Retinal pigment epithelial cell (primary cell): ENCODE measurements around a stretch of chr17.

- RRBS = no CpG with 5 or more reads among the region's 17 CpGs
Observed at GRCh38 chr17:50270356-50270972, 3.8 kb upstream of the TMEM92 start.

- RRBS = 75% methylated on average over 4 of the region's 8 CpGs
Observed at GRCh38 chr17:50275204-50275606, 939 bp downstream of the TMEM92 start.

DNA sequence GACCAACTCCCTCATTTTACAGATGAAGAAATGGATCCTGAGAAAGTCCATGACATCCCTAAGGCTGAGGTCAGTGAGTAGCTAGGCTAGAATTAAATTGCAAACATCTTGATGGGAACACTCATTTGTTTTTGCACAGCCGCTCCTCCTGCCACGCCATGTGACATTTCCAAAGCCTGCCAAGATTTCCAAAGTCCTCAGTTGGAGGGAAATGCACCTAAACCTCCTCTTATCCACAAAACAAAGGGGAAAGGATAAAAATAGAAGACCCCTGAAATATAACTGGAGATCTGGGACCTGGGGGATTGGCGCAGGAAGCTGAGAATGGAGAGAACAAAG lies 15.0 kb downstream of the TMEM92 start:
- RRBS = no CpG with 5 or more reads among the region's 3 CpGs

- RRBS = no CpG with 5 or more reads among the region's 7 CpGs
Observed at GRCh38 chr17:50305021-50305555, 30.8 kb downstream of the TMEM92 start.

DNA sequence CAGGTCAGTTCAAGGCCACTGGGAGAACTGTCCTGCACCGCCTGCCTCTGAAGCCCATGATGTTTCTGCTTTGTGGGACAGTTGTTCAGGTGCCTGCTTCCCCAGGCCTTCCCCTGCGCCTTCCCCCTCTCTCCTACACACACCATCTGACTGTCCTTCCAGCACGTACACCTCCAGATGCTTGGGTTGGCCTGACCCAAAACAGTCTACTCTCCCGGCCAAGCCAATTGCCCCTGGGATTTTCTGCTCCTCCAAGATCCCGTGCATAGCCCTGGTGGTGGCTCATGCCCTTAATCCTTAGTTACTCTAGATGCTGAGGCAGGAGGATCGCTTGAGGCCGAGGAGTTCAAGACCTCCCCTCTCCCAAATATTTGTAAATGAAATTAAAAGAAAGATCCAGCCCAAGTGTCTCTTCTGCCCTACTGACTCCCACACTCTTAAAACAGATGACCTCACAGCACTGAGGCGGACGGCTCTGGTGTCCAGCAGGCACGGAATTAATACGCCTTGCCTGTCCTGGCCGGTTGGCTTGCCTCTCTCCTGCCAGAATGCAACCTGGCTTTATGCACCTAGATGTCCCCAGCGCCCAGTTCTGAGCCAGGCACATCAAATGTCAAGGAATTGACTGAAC lies 556 bp upstream of the RSAD1 start:
- RRBS = no CpG with 5 or more reads among the region's 13 CpGs

DNA sequence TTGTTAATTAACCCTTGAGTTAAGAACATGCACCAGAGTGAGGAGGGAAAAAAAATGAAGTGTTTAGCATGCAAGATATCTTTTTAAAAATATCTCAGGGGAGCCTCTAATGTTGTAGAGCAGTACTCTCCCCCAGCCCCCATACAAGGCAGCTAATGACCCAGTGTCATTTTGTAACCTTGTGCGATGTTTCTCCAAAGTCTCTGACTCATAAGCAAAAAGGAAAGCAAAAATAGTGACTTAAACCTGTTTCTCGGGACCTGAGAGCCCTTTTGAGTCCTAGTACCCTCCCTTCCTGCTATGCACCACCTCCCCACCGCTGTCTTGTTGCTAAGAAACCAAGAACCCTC lies 2.8 kb downstream of the MYCBPAP start:
- RRBS = no CpG with 5 or more reads among the region's 3 CpGs

GRCh38 chr17:50618980-50619423 lies 15.7 kb upstream of the ABCC3 start:
- RRBS = no CpG with 5 or more reads among the region's 9 CpGs

DNA sequence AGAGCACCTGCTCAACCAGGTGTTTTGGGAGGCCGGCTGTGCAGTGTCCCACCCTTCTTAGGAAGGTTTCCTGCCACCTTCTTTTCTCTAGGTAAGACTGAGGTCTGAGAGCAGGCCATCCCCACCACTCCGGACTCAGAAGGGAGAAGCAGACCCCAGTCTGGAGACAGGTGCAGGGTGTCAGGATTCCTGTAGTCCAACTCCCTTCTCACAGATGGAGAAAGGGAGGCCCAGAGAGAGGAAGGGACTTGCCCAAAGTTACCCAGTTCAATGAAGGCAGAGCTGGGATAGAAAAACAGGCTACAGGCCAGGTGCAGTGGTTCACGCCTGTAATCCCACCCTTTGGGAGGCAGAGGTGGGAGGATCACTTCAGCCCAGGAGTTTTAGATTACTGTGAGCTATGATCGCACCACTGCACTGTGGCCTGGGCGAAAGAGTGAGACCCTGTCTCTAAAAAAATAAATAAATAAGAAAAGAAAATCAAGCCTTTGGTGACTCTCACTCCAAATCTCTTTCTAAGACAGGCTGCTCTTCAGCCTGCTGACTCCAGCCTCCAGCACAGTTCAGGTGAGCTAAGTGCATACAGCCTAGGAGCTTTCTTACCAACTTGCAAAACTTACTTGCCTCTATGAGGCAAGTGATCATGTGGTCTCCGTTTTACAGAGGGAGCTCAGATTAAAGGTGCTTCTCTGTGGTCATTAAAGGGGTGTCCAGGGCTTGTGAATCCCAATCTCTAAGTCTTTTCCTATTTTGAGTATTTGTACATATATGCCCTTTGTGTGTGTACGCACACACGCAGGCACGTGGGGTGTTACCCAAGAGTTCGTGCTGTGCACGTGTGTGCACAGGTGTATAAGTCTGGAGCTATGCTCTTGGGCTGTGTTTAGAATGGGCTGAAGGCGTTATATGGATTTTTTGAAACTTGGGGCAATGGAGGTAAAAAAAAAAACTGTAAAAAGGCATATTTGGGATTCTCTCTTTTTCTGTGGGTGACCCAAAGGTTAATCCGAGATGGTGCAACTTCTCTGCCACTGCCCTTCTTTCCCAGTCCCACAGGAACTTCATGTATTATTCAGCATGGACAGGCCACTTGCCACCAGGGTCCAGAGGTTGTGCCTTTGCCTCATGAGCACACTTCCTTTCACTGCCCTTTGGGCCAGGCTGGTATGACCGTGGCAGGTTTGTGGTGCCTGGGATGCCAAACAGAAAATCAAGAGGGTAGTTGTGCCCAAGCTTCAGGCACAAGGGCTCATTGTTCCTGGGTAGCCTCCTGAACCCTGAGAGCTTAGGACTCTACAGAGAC lies 1.2 kb downstream of the ABCC3 start:
- RRBS = 48% methylated on average over 2 of the region's 14 CpGs

GRCh38 chr17:50661332-50662317 lies 26.9 kb downstream of the ABCC3 start:
- RRBS = no CpG with 5 or more reads among the region's 17 CpGs

DNA sequence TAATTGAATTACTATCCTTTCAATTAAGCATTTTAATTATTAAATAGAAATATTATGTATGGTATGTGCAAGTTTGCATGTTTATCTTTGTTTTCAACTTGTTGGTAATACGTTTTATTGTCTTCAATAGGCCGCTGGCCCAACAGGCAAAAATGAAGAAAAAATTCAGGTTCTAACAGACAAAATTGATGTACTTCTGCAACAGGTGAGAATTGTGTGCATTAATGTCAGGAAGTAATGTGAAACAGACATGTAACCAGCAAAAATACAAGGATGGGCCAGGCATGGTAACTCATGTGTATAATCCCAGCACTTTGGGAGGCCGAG lies 22.1 kb downstream of the LUC7L3 start:
- RRBS = no CpG with 5 or more reads among the region's 3 CpGs

GRCh38 chr17:50790003-50790485 lies 22.7 kb upstream of the ANKRD40CL start:
- RRBS = no CpG with 5 or more reads among the region's 3 CpGs

DNA sequence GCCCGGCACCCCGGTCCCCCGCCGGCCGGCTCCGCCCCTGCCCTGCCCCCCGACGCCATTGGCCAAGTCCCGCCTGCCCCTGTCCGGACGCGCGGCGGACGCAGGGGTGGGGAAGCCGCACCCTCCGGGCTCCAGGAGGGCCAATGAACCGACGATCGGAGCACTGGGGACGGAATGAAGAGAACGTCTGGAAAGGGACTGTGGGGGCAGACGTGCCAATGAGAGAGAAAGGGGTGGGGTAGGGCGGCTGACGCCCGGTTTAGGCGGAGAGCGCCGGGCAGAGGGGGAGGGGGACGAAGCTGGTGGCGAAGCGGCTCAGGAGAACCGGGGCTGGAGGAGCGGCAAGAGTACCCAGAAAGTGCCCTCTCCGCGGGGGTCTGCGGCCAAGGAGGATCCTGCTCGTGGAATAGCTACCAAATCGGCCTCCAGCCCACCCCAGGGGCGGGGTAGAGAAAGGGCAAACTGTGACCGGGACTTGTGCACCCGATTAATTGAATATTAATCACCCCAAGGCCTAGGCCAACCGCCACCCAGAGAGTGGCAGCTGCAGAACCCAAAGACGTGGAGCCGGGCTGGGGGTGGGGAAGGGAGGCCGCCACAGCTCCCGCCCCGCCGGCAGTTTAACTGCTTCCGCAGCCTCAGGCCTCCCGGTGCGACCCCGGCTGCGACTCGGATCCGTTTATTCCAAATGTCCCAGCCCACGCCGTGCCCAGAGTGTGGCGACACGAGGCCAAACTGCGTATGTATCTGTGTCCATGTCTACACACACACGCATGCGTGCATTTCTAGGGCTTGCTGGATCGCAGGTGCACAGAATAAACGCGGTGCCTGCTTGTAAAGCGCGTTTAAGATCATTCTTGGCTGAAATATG lies 560 bp upstream of the TOB1 start:
- RRBS = 1% methylated on average over 26 of the region's 68 CpGs

GRCh38 chr17:51021101-51021645 lies 99.5 kb downstream of the SPAG9 start:
- RRBS = no CpG with 5 or more reads among the region's 6 CpGs

GRCh38 chr17:51259072-51259896 lies 565 bp downstream of the MBTD1 start:
- RRBS = no CpG with 5 or more reads among the region's 33 CpGs

- RRBS = no CpG with 5 or more reads among the region's 5 CpGs
Observed at GRCh38 chr17:55072847-55073281, 104.3 kb downstream of the STXBP4 start.

GRCh38 chr17:55419833-55420684 lies 1.6 kb downstream of the MMD start:
- RRBS = 64% methylated on average over 2 of the region's 7 CpGs

DNA sequence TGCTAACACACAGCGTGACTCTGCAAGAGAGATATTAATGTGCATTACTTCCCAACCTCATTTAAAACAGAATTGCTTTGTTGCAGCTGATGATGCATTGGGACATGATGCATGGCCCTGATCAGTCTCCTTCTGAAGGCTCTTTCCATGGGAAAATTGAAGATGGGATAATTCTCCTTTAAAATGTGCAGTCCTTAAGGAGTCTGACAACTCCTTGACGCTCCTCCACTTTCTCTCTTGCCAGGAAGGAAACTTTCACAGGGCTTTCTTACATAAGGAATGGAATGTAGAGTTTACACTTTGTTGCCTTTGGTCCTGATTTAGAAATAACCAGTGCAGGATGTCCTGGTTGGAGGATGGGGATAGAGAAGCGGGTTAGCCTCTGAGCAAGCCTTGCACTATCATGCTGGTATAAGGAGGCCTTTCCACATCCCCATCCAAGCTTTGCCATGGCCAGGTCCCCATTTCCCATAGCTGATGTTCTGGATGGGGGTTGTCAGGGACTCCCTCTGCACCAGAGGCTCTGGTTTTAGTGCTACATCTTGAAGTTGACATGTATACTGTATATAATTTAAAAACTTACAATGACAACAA lies 21.7 kb upstream of the MMD start:
- RRBS = no CpG with 5 or more reads among the region's 3 CpGs

DNA sequence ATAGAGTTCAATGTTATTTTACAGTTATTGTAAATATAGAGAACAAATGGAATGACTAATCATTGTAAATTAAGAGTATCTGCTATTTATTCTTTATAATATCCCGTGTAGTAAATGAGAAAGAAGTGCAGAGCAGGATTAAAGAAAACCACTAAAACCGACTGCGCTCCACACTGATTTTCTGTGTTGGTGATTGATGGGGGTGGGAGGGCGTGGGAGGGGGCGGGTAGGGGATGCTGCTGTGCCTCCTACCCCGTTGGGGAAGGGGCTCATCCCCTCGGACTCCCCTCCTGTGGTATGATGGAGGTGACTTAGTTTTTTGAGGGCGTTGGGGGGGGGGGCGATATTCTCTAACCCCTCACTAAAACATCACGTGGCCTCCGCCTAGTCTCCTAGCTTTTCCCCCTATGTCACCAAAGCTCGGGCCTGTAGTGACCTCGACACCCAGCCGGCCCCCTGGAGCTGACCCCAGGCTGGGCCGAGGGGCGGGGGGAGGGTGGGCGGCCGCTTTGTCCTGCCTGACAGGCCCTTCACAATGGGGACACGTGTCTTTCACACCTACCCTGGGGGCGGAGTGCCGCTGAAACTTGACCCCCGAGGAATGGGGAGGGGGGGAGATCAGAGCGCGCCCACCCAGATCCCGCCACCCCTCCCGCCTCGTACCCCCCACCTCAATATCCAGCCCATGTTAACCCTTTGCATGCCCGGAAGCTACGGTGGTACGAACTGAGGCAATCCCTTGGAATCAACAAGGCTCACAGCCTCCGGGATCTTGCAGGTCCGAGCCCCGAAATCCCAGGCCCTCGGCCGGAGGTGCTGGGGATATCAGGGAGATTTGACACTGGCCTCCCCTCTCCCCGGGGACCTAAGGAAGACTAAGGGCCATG lies 2.2 kb downstream of the NOG start:
- RRBS = 2% methylated on average over 8 of the region's 36 CpGs

DNA sequence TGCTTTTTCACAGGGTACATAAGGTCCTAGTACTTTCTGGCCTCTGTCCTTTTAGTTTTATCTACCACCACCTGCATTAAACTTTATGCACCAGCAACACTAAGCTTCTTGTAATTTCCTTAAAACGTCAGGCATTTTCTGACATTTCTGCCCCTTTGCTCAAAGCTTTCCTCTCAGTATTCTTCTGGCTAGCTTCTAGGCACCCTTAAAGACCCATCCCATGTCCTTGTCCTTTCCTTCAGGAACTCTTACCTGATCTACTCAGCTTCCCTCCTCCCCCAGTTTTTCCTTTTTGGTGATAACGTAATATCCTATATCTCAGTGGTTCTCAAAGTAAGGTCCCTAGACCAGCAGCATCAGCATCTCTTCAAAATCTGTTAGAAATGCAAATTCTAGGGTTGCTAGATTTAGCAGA lies 2.8 kb downstream of the DGKE start:
- RRBS = no CpG with 5 or more reads among the region's 2 CpGs

DNA sequence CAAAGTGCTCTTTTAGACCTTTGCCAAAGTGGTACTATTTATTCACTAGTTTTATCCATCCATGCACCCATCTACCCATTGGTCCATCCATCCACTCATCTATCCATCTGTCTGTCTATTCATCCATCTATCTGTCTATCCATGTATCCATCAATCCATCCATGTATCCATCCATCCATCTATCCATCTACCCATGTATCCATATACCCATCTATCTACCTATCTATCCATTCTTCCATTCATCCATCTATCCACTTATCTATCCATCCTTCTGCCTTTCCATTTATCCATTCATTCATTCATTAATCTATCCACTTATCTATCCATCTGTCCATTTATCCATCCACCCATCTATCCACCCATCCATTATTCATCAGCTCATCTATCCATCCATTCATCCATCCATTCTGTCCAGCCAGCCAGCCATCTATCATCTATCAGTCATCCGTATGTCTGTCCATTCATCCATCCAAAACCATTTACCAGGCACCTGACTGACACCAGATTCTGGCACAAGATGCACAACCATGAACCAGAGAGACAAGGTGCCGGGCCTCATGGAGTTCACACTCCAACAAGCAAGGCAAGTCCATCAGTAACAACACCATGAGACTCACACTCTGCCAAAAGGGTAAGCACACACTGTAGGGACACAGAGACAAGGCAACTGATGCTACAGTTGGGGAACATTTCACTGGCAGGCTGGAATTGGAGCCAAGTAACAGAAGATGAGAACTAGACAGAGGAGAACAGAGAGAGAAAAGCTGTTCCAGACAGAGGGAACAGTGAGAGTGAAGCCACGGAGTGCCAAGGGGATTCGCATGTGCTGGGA lies 21.4 kb downstream of the TRIM25 start:
- RRBS = no CpG with 5 or more reads among the region's 4 CpGs